ENCODE data around the genes ADAMTSL2, SARDH and VAV2.

DNA sequence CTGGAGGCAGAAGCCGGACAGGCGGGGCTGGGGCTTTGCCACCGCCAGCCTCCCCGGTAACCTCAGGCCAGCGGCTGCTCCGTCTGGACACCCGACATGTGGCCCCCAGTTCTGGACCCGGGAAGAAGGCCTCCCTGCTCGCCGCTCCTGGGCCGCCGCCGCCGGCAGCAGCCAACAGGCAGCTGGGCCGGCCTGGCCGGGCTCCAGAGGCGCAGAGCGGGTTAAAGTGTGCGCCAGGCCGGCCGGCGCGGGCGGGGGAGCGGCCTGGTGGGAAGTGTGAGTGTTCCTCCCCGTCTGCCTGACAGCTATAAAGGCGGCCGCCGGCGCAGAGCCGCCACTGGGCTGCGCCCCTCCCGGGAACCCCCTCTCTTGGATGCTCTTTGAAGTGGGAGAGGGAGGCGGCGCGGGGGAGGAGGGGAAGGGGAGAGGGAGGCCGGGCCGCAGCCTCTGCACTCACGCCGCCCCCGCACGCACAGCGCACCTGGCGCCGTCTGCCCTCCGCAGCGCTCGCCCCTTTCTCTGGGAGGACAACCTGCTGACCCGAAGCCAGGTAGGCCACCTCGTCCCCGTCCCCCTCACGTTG lies at the start of gene ADAMTSL2:
Gene ADAMTSL2 (plus strand): TSS at position 337 of the 583 bp plus-strand sequence.
- PRO-cap, 2 experiments: peak in 1 of 2 experiments; most common plus-strand start position 452 of the sequence (in 1); most common minus-strand start position 282 of the sequence (in 1)

DNA sequence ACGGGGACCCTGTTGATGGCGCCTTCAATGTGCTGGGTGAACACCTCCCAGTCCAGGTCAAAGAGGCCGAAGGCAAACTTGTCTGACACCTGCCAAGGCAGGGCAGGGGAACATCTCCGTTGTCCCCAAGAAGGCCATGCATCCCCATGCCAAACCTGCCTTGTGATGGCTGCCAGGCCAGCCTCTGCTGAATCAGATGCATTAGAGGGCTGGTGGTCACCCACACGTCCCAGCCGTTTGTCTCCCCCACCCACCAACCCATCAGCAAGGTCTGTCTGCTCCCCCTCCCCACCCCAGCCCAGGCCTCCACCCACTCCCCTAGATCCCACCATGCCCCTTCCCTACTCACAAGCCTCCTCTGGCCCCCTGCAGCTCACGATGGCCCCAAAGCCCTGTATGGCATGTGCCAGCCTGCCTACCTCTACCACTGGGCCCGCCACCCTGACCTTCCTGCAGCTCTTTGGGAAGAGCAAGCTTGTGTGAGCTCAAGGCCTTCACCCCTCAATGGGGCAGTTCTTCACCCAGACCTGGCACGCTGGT lies 20.7 kb downstream of the SARDH start:
- PRO-cap, 2 experiments: no peak in any of the 2 experiments

- PRO-cap, 2 experiments: peak in 1 of 2 experiments; most common minus-strand start chr9:133738585 (in 1)
Observed at GRCh38 chr9:133737979-133739108, at the start of gene SARDH. SARDH (minus strand) TSS chr9:133738352.

- PRO-cap, 2 experiments: no peak in any of the 2 experiments
Observed at GRCh38 chr9:133881682-133882651, 110.2 kb downstream of the VAV2 start.

DNA sequence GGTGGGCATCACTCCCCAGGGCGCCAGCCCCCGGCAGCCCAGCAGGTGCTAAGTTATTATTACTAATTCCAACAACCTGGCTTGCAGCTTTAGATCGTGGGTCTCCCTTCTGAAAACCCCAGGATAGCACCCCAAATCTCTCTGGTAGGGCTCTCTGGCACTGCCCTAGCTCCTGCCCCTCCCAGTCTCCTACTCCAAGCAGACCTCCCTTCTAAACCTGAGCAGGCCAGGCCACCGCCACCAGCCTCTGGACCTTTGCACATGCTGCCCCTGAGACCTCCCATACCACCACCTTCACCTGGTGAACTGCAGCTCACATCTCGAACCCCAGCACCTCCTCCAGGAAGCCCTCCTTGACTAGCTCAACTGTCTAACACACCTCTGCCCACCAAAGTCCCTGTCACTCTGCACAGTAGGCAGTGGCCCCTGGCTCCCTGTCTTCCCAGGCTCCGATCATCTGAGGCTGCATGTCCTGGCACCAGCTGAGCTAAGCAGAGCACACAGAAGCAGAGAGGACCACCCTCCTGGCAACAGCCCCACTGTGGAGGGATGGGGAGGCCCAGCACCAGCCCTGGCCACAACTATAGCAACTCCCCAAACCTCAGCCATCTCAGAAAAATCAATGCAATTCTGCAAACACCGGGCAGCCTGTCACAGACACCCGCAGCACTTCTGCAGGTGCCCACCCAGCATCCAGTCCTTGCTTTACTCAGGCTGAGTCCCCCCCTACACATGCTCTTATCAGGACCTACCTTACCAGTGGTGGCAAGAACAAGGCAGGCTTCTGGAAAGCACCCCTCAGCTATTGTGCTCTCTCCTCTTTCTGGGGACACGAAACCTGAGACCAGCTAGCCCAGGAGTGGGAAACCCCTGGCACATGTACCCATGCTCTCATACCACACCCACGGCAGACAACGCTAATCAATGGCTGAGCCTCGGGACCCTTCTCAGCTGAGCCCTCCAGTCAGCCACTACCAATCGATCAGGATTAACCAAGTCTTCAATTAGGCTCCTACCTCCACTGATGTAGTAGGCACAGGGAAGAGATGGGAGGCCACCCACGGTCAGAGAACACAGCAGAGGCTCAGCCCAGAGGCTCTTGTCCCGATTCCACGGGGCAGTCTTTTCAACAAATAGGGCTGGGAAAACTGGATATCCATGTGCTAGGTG lies 65.4 kb downstream of the VAV2 start:
- PRO-cap, 2 experiments: no peak in any of the 2 experiments

GRCh38 chr9:133974403-133975270 lies 17.5 kb downstream of the VAV2 start:
- PRO-cap, 2 experiments: no peak in any of the 2 experiments

- PRO-cap, 2 experiments: no peak in any of the 2 experiments
Observed at GRCh38 chr9:133990748-133991416, 1.2 kb downstream of the VAV2 start.

DNA sequence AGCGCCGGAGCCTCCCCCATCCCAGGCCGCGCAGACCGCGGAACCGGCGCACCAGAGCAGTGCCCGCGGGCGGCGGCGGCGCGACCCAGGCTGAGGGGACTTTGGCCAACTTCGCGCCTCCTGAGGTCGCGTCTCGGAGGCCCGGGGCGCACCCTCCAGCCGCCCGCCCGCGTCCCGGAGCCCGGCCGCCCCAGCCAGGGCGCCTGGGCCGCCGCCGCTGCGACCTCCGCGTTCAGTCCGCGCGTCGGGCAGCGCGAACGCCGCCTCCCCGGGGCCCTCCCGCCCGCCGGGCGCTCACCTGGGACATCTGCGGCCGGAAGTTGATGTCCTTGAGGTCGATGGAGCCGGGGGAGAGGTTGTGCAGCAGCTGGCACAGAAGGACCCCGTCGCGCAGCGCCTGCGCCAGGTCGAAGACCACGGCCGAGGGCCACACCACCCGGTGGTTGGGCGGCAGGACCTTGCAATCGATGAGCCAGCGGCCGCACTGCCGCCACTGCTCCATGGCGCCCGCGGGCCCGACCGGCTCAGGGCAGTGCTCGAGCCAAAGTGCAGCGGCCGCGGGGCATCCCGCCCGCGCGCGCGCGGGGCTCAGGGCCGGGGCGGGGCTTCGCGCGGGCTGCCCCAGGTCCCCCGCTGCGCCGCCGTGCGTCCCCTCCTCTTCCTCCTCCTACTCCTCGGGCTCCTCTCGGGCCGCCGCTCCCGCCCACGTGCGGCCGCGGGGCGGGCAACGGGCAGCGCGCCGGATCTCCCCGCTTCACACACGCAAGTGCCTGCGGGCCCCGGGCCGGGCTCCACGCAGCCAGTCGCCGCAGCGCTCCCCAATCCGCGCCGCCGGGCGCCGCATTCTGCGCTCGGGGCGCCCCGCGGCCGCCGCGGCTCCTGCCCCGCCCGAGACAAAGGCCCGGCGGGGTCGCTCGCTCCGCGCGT lies at the start of gene VAV2:
Gene VAV2 (minus strand): TSS at position 548 of the 927 bp plus-strand sequence.
- PRO-cap, 2 experiments: no peak in any of the 2 experiments

DNA sequence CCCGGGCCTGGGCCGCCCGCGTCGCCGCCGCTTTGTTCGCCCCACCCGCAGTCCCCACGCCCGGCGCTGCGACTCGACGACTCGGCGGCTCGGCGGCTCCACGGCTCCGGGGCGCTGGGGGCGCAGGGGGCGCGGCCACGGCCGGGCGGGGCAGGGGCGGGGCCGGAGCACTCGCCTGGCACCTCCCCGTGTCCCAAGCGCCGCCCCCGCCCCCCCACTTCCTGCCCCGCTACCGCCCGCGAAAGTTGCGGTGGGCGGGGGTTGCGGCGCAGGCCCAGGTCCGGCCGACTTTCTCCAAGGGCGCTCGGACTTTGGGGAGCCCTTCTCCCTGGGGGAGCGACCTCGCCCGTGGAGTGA lies 558 bp upstream of the VAV2 start:
- PRO-cap, 2 experiments: peak in 2 of 2 experiments; most common plus-strand start position 217 of the sequence (in 2); most common minus-strand start position 75 of the sequence (in 2)

- PRO-cap, 2 experiments: no peak in any of the 2 experiments
Observed at GRCh38 chr9:134041553-134042005, 16.3 kb downstream of the BRD3OS start.

DNA sequence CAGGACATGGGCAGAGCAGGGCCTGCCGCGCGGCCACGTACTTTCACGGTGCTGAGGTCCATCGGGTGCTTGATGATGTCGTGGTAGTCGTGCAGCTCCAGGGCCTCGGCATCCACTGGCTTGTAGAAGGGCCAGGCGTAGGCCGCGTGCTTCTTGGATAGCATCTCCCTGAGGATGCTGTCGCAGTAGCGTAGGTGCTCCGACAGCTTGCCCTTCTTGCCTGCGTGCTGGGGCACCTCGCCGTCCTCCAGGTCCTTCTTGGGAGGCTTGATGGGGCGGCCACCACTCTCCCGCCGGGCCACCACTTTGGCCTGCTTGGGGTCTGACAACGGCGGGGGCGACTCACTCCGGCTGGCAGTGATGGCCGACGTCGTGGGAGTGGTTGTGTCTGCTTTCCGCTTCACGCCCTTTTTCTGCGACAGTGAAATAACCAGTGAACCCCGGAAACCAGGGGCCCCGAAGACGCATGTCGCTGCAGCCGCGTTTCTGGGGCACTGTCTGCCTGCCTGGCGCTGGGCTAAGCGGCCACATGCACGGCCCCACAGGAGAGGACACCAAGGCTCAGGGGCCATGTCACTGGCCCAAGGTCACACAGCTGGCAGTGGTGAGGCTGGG lies 19.7 kb downstream of the BRD3 start:
- PRO-cap, 2 experiments: no peak in any of the 2 experiments

DNA sequence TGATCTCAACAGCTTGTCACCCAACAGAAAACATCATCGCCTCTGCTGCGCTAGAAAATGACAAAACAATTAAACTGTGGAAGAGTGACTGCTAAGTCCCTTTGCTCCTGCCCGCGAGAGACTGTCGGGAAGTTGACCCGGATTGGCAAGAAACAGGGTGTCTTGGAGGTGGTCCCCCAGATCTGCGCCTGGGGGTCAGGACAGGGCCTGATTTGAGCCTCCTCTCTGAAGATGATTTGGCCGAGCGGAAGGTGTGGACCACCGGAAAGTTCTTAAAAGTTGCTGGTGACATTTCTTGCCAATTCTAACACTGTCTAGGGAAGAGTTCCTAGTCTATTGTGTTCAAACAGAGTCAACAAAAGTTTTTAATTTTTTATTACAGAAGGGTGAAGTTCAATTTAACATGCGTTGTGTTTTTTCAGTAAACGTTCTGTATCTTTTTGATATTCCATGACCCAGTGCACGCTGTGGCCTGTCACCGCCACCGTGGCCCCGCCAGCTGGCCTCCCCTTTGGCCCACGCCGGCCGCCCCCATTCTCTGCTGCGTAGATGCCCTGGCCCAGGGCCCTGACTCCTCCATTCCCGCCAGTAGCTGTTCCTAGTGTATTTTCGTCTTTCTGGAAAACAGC lies 22.1 kb downstream of the WDR5 start:
- PRO-cap, 2 experiments: no peak in any of the 2 experiments

- PRO-cap, 2 experiments: no peak in any of the 2 experiments
Observed at GRCh38 chr9:134158528-134159676, 23.0 kb downstream of the WDR5 start.

- PRO-cap, 2 experiments: no peak in any of the 2 experiments
Observed at GRCh38 chr9:134172456-134172849, 36.6 kb downstream of the WDR5 start.

- PRO-cap, 2 experiments: no peak in any of the 2 experiments
Observed at GRCh38 chr9:134175908-134176644, 40.2 kb downstream of the WDR5 start.

DNA sequence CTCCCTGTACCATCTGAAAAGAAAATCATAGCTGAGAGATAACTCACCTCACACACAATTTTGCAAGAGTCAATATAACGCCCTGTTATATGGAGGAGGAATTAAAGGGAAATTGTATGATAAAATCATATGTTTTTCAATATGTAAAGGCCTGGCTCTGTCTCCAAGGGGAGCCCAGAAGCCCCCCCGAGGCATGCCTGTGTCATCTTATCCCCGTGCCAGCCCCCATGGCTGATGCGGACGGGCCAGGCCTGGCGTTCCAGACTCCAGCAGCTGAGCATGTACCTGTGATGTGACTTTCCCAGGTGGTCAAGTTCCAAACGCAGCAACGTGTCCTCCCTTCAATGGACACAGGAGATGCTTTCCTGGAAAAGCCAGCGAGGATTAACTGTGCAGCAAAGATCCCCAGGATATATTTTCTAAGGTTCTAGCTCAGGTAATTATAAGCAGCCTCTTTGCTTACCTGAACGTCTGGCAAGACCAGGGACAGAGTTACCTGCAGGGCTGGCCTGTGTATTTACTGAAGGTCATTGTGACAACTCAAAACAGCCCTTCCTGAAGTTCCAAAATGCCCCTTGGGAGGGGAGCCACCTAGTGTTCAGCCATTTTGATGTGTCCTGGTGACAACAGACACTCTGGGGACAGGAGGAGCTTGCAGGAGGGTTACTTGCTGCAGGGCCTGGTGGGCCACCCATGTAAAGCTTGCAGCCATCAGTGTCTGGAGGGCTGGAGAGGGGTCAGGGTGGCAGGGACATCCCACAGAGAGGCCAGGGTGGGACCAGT lies 81.7 kb downstream of the WDR5 start:
- PRO-cap, 2 experiments: no peak in any of the 2 experiments

GRCh38 chr9:134220244-134221170 lies 84.6 kb downstream of the WDR5 start:
- PRO-cap, 2 experiments: no peak in any of the 2 experiments

GRCh38 chr9:134222526-134223051 lies 86.7 kb downstream of the WDR5 start:
- PRO-cap, 2 experiments: no peak in any of the 2 experiments

GRCh38 chr9:134264320-134264891 lies 61.8 kb upstream of the RXRA start:
- PRO-cap, 2 experiments: no peak in any of the 2 experiments

DNA sequence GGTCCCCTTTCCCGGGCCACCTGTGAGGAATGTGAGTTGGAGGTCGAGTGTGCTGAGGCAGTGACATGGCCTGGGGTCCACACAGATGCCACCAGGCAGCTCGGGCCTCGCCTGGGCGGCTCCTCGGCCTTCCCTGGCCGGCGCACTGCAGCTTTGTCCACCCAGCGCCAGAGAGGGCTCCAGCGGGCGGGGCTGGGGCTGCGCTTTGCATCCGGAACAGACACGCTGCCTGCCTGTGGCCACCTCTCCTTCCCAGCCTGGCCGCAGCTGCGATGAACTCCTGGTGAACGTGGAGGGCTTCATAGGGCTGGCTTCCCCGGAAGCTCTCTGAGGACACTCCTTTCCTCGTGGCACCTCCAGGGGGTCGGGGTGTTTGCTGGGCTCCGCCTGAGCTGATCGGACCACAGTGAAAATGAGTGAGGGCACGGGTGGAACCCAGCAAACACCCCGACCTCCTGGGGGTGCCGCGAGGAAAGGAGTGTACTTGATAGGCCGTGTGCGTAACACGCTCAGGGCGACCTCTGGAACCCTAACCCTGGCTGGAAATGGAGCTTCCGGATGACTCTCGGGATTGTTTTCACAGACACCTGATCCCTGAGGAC lies 32.0 kb upstream of the RXRA start:
- PRO-cap, 2 experiments: no peak in any of the 2 experiments